Left common carotid artery plus branches (tissue), 1 donor: ENCODE results near the genes NKX2-1 and TOGARAM1.

DNA sequence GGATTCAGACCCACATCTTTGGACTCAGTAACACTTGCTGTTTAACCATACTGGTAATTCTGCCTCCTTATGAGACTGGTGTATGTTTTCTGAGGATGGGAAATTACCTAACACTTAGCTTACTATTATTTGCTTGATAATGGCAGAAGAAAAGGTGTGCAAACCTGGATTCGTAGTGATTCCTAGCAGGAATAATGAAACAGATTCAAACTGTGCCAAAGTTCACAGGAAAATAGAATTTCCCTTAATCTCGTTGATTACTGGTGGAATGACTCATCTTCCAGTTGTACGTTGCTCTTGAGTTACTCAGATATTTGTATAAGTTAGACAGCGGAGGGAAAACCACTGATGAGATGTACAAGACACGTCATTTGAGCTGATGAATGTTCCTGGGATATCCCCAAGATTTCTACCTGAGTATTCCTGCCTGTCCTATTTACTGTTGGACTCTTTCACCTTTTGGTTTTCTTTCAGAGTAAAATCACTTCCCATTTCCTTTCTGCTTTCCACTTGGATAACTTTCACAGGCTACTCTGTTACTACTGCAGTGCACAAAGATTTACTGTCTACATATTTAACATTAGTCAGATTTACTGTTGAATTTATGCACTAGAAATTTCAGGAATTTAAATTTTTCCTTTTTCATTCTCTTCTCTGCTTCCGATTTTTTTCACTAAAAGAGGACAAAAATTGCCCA, 37.6 kb downstream of the PRORP start:
- PRO-cap: no peak

DNA sequence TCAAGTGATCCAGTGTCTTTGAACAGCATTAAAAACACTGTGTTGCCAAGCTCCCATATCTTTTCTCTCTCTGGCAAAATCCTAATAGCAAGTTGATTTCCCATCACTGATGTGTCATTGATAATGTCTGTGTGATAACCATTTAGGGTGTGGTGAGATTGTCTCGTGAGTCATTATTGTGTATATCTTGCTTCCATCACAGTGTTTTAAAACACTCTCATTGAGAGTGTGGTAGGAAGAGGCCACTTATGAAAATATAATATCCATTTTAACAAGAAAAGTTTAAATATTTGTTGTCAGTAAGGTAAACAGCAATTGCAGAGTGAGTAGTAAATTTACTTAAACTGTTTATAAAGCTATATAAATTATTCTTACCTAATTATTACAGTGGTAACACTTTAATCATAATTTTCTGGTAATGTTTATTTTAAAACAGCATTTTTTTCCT, 74.7 kb downstream of the PRORP start:
- PRO-cap: no peak

DNA sequence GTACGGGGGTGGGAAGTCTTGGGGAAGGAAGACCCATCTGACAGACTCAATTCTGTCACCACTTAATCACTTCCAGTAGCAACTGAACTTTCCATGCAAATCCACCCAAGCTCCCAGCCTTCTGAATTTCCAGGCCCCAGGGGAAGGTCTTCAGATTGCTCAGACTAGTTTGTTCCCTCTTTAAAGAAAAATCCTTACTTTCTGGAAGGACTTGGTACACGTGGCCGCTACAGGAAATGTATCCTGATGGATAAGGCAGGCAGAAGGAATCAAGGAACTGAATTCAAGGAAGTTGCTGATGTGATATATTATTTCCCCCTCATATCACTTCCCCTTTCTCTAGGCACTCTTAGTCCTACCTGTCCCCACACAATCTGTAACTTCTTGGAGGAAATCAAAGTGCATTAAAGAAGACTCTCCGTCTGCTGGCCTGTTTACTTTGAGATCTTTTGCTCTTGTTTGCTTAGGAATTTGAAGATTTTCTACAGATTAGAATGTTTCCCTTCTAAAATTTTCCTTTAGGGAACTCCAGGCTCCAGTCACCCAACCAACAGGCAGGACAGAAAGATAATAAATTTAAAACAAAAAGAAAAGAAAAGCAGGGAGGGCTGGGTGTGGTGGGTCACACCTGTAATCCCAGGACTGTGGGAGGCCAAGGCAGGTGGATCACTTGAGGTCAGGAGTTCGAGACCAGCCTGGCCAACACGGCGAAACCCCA, 6.3 kb downstream of the NFKBIA start:
- PRO-cap: no peak

GRCh38 chr14:36124837-36125083, 195.7 kb downstream of the MBIP start:
- PRO-cap: no peak

- PRO-cap: no peak
Observed at GRCh38 chr14:36520023-36520899, at the start of gene NKX2-1. Gene NKX2-1, minus strand, starts transcription at chr14:36520232.

GRCh38 chr14:36523968-36524841, 4.2 kb upstream of the NKX2-1 start:
- PRO-cap: no peak

- PRO-cap: no peak
Observed at GRCh38 chr14:37036613-37037230, 135.7 kb downstream of the SLC25A21 start.

DNA sequence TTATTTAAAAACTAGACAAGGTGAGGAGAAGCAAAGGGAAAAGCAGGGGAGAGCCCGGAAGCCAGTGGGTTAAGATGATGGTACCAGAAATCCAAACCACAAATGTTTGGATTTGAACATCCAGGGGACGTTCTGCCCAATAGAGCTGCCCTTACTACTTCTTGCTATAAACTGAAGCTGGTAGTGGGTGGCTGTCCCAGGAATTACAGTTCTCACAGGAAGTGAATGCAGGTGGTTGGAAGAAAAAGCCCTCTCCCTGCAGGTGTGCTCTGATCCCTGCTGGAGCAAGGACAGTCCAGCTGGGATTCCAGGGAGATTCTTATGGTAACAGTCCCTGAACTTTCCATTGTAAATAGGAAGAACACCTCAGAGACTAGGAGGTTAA, 111.6 kb downstream of the SLC25A21 start:
- PRO-cap: no peak

DNA sequence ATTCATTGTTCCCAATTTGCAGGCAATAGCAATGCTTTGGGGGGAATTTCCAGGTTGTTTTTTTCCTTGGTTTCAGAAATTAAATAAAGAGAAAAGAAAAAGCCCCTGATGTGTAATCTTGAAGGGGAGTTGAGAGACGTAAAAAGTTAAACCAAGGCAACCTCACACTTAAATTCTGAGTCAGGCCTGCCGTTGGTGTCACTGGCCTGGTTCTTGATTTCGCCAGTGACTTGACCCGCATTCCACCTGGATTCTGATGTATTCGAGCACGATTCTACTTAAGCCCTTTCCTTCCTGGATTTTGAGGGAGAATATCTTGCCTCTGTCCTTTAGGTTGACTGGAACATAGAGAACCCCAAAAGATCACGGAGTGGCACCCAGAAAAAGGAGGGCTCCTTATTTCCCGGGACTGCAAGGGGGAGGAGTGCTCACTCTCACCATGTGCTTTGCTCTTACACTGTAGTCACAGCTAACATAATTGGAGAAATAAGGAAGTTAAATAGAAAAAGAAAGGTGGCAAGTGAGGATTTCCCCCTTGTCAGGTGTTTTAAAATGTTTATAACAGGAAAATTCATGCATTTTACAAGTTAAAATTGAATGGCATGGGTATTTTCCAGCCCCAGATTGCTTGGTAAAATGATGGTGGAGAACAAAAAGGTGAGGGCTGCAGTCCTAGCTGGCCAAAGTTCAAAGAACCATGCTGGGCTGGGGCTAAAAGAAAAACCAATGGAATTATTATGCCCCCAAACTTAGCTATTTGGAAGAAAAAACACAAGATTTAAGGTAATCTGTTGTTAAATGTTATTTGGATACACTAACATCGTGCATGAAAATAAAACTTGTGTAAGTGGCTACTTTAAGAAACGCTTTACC, 9.0 kb downstream of the FOXA1 start:
- PRO-cap: no peak

DNA sequence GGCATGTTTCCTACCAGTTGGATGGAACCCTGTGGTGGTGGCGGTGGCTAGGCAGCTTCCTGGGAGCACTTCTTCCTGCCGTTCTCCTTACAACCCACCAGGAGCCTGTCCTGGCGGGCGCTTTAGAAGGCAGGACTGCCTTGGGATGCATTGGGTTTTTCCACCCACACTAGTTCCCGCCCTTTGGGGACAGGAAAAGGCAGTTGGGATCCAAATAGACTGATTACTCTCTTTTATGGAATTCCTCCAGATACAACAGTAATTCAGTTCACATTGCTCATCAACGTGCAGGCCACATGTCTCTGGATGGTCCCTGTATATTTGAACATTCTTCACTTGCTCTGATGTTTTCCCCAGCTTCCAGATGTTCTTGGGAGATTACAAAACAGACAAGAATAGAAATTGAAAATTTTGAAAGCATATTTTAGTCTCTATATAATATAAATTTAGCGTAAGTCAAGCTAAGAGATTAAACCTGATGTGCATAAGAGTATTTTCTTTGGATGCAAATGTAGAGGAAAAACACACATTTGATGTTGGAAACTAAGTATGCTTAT, 305.6 kb upstream of the SSTR1 start:
- PRO-cap: no peak

DNA sequence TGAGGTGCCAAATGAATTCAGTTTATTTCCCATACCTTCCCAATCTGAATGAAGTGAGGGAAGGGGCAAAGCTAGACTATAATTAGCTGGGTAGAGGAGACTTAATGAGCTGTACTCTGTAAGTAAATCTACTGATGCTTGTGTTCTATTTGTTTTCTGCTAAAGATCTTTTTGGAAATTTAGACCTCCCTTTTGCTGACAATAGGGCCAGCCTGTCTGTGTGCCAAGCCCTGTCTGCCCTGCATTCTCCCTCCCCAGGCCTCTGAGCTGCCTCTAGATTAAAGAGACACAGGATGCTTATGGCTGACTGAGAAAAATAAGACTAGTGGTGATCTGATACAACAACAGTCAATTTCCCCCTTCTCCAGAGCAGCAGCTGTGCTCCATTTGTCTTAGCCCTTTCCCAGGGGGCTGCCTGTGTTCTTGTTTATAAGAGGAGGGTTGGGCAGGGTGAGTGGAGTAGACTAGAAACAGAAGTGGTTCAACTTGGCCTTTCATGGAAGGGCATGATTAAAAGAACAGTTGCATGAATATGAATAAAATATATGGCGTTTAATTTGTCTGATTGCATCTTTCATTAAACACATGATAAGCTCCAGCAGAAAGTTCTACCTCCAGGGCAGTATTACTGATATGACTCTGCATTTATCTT, 149.9 kb upstream of the CLEC14A start:
- PRO-cap: no peak

GRCh38 chr14:39023985-39024618, 78.9 kb downstream of the SEC23A start:
- PRO-cap: no peak

DNA sequence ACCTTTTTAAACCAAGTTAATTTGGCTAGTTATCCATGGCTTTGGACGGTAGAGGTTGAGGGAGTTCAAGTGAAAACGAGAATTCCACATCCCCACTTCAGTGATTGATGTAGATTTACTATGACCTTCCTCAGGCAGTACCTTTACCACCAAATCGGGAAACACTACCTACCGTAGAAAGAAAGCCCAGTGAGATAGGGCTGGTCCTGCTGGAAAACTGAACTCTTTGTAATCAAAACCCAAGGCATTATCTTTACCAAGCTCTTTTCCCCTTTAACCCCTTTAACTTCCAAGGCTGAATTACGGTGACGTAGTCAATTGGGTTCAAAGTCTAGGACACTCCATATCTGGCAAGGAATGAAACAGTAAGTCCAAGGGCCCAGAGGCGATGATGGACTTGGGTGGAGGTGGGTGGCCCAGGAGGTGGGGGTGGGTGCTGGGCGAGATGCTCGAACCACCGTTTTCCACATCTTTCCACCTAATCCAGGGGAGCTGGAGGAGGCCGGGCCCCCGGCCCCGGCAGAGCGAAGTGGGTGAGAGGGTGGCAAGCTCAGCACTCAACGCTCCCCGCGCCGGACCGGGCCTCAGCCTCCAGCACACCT, 603 bp downstream of the SEC23A start:
- PRO-cap: no peak

DNA sequence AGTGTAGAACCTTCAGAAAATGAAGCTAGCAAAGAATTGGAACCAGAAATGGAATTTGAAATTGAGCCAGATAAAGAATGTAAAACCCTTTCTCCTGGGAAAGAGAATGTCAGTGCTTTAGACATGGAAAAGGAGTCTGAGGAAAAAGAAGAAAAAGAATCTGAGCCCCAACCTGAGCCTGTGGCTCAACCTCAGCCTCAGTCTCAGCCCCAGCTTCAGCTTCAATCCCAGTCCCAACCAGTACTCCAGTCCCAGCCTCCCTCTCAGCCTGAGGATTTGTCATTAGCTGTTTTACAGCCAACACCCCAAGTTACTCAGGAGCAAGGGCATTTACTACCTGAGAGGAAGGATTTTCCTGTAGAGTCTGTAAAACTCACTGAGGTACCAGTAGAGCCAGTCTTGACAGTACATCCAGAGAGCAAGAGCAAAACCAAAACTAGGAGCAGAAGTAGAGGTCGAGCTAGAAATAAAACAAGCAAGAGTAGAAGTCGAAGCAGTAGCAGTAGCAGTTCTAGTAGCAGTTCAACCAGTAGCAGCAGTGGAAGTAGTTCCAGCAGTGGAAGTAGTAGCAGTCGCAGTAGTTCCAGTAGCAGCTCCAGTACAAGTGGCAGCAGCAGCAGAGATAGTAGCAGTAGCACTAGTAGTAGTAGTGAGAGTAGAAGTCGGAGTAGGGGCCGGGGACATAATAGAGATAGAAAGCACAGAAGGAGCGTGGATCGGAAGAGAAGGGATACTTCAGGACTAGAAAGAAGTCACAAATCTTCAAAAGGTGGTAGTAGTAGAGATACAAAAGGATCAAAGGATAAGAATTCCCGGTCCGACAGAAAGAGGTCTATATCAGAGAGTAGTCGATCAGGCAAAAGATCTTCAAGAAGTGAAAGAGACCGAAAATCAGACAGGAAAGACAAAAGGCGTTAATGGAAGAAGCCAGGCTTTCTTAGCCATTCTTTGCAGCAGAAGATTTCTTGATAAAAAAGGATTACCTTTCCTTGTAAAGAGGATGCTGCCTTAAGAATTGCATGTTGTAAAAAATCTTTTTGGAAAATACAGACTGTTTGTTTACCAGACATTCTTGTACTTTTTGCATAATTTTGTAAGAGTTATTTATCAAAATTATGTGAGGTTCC, 6.3 kb downstream of the PNN start:
- PRO-cap: no peak

DNA sequence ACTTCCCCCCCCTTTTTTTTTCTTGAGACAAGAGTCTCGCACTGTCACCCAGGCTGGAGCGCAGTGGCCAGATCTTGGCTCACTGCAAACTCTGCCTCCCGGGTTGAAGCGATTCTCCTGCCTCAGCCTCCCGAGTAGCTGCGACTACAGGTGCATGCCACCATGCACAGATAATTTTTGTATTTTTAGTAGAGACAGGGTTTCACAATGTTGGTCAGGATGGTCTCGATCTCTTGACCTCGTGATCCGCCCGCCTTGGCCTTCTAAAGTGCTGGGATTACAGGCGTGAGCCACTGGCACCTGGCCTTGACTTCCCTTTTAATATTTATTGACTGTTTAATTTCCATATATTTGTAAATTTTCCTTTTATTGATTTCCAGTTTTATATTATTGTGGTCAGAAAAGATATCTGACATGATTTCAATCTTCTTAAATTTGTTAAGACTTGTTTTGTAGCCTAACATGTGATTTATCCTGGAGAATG, 20.7 kb downstream of the FBXO33 start:
- PRO-cap: no peak

GRCh38 chr14:40629650-40630281, 976.9 kb upstream of the LRFN5 start:
- PRO-cap: no peak

DNA sequence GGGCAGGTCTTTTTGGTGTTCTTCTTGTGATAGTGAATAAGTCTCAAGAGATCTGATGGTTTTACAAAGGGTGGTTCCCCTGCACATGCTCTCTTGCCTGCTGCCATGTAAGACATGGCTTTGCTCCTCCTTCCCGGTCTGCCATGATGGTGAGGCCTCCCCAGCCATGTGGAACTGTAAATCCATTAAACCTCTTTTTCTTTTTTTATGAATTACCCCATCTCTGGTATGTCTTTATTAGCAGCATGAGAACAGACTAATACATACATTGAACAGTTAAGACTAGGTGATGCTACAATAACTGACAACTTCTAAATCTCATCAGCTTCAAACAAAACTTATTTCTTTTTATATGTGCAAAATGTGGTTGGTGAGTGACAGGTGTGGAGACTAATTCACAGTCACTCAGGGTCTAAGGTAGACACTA, 314.1 kb downstream of the FSCB start:
- PRO-cap: no peak

- PRO-cap: bidirectional peak, plus-strand start at chr14:44962232, minus-strand start at chr14:44961898
Observed at GRCh38 chr14:44962071-44963225, at the start of gene TOGARAM1. Gene TOGARAM1, plus strand, starts transcription at chr14:44962190.

GRCh38 chr14:44963240-44963477, 1.2 kb downstream of the TOGARAM1 start:
- PRO-cap: no peak

DNA sequence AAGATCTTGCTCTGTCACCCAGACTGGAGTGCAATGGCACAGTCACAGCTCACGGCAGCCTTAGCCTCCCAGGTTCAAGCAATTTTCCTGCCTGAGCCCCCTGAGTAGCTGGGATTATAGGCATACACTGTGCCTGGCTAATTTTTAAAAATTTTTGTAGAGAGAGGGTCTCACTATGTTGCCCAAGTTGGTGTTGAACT, 114.3 kb upstream of the MIS18BP1 start:
- PRO-cap: no peak